Neuron (in vitro differentiated cells): ENCODE measurements around a stretch of chr14.

DNA sequence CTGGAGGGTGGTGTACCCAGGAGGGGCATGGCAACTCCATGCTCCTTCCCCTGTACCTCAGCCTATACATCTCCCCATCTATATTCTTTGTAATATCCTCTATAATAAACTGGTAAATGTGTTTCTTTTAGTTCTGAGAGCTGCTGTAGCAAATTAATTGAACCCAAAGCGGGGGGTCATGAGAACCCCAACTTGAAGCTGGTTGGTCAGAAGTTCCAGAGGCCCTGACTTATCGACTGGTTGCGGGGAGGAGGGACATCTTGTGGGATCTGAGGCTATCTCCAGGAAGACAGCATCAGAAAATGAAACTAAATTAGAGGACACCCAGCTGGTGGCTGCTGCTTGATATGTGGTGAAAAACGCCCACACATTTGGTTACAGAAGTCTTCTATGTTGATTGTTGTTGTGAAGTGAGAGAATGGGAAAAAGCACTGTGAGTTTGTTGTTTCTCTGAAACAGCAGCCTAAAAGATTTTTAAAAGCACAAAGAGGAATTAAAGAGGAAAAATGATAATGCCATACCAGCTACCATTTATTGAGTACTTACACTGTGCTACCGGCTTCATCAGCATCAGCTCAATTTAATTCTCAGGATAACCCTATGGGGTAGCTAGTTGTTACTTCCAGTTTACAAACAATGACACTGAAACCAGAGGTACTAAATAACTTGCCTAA, 24.4 kb downstream of the DDX24 start:
- PRO-cap = no peak

DNA sequence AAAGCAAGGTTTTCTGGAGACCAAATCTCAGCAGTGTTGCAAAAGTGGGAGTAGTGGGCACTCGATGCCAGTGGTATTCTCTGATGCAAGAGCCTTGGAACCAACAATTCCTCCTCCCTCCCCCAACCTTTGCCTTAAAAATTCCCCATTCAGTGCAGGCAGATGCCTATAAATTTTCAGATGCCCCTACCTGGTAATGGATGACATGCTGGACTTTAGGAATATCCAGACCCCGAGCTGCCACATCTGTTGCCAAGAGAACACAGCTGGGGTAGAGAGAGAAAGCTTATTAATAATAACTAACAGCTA, 23.4 kb downstream of the DDX24 start:
- PRO-cap = no peak

GRCh38 chr14:94059210-94059646, 21.8 kb downstream of the DDX24 start:
- PRO-cap = no peak

GRCh38 chr14:94078270-94078712, 2.7 kb downstream of the DDX24 start:
- PRO-cap = no peak

- PRO-cap = no peak
Measured at GRCh38 chr14:94376475-94377007, 11.9 kb downstream of the SERPINA1 start.

GRCh38 chr14:94385571-94386599, 2.5 kb downstream of the SERPINA1 start:
- PRO-cap = no peak

GRCh38 chr14:94393387-94393804, 5.0 kb upstream of the SERPINA1 start:
- PRO-cap = no peak

DNA sequence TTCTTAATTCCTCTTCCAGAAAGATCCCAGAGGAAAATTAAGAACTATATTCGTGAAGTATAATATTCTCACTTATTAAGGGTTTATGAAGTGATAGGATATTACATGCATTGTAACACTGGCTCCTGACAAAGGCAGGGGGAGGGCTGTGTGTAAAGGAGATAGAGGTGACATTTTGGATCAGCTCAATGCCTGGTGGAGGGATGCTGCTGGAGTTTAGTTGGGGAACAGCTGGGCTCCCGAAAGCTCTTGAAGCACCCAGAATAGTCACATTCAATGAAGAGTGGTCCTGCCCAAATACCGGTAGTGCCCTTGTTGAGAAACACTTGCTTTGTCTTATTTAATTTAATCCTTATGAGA, 748 bp downstream of the SERPINA11 start:
- PRO-cap = no peak

- PRO-cap = no peak
Measured at GRCh38 chr14:94462973-94463412, 10.4 kb upstream of the SERPINA11 start.

- PRO-cap = no peak
Measured at GRCh38 chr14:94572835-94573352, 8.3 kb upstream of the SERPINA5 start.

DNA sequence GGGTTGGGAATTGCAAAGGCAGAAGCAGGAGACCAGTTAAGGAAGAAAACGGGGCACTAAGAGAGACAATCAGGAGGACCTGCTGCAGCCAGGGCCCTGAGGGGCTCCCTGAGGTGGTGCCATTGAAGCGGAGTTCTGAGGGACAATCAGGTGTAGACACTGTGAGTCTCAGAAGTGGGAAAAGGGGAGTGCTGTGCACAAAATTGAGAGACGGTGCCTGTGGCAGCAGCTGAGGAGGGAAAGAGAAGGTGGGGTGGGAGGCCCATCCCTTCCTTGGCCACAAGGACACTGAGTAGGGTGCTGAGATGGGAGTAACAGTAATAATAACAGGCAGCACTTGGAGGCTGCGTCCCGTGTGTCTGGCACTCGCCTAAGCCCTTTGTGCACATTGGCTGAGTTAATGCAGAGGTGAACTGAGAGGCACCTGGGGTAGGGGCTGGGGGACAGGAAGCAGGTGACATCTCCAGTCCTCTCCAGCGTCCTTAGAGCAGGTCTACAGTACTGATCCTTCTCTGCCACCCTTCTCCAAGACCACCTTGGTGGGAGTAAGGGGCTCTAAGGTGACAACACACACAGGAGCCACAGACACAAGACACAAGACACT, 14.9 kb upstream of the SERPINA3 start:
- PRO-cap = no peak

GRCh38 chr14:94614377-94615670, 2.6 kb downstream of the SERPINA3 start:
- PRO-cap = no peak

GRCh38 chr14:94772874-94773588, 3.1 kb upstream of the GSC start:
- PRO-cap = no peak

- PRO-cap = no peak
Measured at GRCh38 chr14:94945553-94946013, 175.7 kb upstream of the GSC start.

DNA sequence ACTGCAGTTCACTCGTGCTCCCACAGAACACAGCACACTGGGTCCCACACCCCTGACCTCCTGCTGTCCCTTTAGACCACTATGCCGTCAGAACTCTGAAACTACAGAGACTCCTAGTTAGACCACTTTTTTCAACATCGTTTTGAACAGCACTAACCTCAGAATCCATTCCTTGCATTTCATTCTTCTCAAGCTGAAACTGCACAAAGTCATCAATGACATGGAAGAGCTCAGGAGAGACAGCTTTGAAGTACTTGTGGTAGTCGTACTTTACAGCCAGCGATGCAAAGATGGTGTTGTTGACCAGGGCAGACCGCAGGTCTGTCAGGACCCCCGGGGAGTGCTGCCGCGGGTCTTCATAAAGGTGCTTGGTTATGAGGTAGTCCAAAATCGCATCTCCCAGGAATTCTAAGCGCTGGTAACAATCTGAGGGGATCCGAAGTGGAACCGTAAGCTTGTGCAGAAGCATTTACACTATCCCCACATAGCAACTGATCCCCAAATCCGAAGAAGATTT, 63.5 kb downstream of the DICER1 start:
- PRO-cap = no peak

GRCh38 chr14:95103715-95104252, 53.5 kb downstream of the DICER1 start:
- PRO-cap = no peak

GRCh38 chr14:95190844-95191866, 33.8 kb upstream of the DICER1 start:
- PRO-cap = no peak

DNA sequence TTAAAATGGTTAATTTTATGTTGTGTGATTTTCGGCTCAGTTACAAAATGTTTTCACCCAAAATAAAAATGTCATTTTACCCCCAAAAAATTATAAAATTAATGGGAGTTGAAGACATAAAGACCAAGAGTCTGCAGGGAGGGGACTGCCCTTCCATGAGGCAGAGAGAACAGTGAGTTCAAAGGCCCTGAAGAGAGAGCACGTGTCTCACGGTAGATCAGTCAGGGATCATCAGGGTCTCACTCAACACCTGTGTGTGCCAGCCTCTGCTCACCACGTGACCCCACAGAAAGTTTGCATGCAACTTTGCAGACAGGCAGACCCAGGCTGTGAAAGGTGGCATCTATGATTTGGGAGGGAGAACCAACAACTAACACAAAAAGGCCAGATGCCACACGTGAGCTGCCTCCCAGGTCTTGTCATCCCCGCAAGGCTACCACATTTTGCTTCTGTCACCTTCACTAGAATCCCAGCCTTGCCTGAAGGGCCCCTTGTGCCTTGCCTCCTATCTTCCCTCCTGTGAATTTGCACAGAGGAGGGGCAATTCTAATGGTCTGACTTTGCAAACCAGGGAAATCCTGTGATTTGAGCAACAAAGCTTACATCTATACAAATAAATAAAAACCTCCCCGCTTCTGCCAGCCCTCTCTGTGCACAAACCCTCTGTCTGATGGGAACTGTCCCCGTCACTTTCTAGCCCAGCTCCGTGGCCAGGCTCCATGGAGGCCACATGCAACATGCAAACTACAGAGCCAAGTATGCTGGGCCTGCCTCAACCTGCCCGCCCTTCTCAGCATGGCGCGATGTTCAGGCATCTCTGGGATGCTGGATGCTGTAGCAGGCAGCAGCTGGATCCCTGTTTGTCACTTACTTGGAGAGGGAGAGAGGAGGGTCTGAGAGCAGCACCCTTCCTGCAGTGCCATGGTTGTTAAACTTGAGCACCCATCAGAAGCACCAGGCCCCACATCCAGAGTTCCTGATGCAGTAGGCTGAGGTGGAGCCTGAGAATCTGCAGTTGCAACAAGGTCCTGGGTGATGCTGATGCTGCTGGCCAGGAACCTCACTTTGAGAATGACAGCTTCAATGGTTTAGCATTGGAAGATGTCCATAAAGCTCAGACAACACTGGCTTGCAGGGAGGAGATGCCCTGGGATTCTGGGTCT, 32.7 kb downstream of the CLMN start:
- PRO-cap = no peak

DNA sequence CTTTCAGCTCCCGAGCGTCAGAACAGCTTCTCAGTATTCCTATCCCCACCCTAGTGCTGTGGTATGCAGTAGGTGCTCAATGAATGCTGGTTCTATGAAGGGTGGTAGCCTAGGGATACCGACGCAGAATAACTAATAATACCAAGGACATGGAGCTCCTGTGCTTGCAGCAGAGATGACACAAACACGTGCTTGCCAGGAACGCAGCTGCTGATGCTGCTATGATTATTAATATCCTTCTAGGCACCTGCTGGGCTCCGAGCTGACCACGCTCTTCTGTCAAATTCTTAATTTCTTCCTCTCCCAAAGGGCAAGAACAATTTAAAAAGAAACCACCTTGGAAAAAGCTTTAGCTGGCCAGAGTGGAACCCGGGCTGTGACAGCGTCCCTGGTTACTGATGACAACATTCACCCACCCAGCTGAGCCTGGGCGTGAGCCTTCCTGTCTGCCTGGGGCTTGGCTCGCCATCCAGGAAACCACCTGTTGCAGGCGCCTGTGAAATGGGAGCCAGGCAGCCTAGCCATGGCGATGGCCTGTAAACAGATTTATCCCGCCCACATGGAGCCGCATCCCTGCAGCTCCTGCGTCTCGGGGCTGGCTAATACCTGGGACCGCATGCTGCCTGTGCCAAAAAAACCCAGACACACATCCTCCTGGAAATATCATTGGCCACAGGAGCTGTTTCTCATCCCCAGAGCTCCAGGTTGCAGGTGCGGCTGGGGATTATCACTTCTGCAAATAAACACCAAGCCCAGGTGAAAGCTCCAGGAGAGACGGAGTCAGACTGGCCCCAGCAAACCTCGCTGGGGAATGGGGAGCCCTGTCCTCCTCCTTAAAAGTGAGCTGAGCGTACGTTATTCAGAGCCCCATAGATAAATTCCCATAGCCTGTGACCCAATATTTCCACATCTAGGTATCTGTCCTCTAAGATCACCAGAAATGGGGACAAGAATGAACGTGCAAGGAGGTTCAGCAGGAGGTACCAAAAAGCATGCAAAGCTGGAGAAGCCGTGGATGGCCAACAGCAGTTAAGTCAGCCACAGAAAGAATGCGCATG, 28.6 kb downstream of the CLMN start:
- PRO-cap = no peak

- PRO-cap = no peak
Measured at GRCh38 chr14:95300814-95301889, 18.6 kb downstream of the CLMN start.